ENCODE results near the genes ABI3BP, PCNP and CEP97.

DNA sequence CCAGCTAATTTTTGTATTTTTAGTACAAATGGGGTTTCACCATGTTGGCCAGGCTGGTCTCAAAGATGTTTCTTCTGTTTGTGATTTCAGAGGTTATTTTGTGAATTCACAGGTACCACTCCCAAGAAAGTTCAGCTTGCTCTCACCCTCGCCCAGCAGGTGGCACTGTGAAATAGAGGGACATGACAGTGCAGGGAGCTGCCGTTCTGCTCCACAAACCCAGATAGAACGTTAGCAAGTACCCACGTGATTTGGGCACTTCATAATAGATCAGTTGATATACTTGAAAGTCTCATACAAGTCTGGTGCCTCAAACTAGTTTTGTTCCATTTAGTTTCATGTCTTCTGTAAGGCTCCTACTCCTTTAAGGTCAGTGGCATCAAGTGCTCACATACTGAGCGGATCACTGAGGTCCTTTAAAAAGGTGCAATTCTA, 45.5 kb downstream of the FILIP1L start:
- PRO-cap, 3 experiments: no peak in any of the 3 experiments
- RAMPAGE, long total RNA, 2 experiments: no peak in any of the 2 experiments
- RRBS: no CpG with 5 or more reads among the region's 5 CpGs

- PRO-cap, 3 experiments: peak in 3 of 3 experiments; most common plus-strand start chr3:100074236 (in 2); most common minus-strand start chr3:100074246 (in 2)
- RAMPAGE, long total RNA, 2 experiments: no peak in any of the 2 experiments
- RRBS: no CpG with 5 or more reads among the region's 8 CpGs
Measured at GRCh38 chr3:100073879-100074434, 40.3 kb downstream of the FILIP1L start.

DNA sequence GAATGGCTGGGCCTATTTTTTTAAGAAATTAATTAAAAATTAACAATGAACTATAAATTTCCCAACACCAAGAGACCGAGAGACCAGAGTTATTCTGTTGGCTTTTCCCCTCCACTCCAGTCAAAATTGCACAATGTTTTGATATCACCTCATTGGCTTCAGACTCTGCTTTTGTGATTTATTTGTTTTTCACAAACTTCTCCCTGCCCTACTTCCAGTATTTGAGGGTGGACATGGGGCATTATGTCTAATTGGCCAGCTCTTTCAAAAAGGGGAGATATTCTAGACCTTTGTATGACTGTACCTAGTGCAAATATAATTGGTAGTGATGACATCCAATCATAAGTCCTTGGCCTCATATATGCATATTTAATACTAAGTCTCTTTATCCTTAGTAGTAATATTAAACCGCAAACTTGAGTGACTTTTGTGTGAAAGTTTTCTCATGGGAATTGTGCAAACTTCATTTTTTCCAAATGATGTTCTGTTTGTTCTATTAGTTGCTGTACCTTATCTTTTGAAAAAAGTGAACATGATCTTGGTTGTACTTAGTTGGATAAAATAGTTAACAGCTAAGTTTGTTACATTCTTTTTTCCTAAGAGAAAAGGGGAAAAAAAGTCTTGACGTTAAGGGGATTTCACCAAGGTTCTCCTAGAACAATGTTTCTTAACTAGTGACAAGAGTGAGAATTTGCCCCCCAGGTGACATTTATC, 43.1 kb downstream of the TMEM45A start:
- PRO-cap, 3 experiments: no peak in any of the 3 experiments
- RAMPAGE, long total RNA, 2 experiments: no peak in any of the 2 experiments
- RRBS: no CpG with 5 or more reads among the region's 3 CpGs

GRCh38 chr3:100546327-100546729, 53.9 kb downstream of the TMEM45A start:
- PRO-cap, 3 experiments: no peak in any of the 3 experiments
- RAMPAGE, long total RNA, 2 experiments: no peak in any of the 2 experiments
- RRBS: no CpG with 5 or more reads among the region's 2 CpGs

DNA sequence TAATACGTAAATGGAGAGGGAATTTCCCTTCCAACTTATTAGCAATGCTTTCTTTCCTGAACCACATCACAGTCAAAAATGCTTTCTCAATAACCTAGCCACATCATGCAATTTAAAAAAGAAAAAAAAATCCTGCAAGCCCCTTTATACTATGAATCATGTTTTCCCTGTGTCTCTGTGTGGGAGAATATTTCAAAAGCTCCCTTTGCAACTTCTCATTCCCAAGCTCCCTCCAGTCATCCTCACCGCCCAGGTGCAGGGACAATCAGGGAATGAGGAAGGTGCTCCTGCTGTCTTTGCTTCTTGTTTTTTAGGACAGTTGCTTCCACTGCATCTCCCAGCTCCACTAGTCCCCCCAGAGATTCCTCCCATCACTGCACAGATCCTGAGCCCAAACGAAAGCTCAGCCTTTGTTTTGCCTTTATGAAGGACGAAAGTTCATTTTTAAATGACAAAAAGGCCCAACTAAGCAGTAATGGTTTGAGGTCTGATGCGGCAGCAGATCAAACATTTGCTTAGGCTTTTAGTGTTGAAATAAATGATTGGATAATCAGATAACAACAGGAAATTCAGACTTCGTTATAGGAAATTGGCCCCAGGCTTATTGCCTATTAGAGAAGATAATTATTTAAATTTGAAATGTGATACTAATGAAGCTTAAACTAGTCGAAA, 47.8 kb upstream of the ADGRG7 start:
- PRO-cap, 3 experiments: no peak in any of the 3 experiments
- RAMPAGE, long total RNA, 2 experiments: no peak in any of the 2 experiments
- RRBS: no CpG with 5 or more reads among the region's 7 CpGs

DNA sequence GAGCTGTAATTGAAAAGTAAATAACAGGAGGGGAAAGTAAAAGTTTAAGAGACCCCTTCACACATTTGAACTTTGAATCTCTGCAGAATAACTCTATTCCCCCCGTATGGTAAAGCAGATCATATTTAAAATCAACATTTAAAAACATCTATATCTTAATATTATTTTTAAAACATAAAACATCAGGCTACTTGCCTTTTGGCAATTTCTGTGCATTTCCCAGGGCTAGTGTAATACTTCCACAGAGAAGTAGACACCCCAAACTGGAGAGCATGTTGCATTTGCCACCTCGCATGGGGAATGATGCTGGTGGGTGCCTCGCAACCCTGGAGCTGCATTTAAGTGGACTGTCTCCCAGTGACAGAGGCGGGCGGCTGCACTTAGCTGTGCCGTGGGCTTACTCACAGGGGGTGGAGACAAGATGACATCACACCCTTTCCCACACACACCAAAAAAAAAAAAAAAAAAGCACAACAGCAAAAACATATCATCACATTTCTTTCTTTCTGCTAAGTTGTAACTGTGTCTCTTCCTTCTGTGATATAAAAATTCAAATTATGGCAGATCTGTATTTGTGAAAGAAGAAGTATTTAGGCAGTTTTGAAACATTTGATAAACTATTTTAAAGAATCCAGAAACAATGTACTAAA, at the start of gene ABI3BP:
ABI3BP (minus strand) TSS at position 311 of the 650 bp plus-strand sequence.
- PRO-cap, 3 experiments: peak in 3 of 3 experiments; most common minus-strand start position 354 of the sequence (in 3)
- RAMPAGE, long total RNA, 2 experiments: start-site peak on the minus strand in 2 of 2 experiments, centred at positions 339 to 361 of the sequence, 122 to 293 reads per replicate
- RRBS: no CpG with 5 or more reads among the region's 6 CpGs

DNA sequence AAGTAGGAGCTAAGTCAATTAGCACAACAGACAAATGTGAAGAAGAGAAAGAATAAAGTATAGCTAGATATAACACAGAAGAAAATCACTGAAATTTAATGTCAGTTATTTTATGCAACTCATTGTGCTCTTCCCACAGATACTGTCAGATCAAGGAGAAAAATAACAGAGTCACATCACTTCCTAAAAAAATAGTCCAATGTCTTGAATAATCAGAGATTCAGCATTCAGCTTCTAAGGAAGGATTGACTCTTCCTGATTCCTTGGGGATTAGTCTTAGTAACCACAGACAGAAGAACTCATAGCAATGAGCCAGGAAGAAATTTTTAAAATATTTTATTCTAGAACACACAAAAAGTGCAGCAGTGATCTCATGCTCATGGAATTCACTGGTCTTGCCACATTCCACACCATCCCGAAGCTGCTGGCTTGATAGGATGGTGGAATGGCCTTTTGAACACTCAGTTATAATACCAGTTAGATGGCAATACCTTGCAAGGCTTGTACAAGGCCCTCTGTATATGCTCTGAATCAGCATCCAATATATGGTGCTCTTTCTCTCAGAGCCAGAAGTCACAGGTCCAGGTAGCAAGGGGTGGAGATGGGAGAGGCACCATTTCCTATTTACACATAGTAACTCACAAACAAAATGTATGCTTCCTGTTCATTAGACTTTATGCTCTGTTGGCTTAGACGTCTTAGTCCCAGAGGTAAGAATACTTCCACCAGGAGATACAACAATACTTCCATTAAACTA, 43.0 kb upstream of the ABI3BP start:
- PRO-cap, 3 experiments: no peak in any of the 3 experiments
- RAMPAGE, long total RNA, 2 experiments: no peak in any of the 2 experiments
- RRBS: no CpG with 5 or more reads among the region's 2 CpGs

DNA sequence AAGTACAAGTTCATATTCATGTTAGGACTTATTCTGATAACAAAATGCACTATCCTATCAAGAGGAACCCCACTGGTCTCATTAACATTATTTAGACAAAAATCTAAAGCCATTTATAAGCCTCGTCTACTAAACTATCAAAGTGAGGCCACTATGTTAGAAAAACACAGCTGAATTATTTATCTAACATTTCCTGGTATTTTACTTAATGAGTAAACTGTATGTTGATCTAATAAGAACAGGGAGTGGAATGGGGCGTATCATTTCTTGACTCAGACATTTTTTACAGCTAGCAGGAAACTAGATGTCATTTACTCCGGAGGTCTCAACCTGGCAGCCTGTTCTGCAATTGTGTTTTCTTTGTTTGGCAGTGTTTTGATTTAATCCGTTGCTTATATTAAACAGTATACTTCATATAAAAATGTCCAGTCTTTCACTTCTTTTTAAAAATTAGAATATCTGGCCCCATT, 79.0 kb upstream of the ABI3BP start:
- PRO-cap, 3 experiments: no peak in any of the 3 experiments
- RAMPAGE, long total RNA, 2 experiments: no peak in any of the 2 experiments
- RRBS: no CpG with 5 or more reads among the region's 4 CpGs

GRCh38 chr3:101170378-101170680, 150.0 kb downstream of the IMPG2 start:
- PRO-cap, 3 experiments: peak in 1 of 3 experiments; most common plus-strand start chr3:101170495 (in 1)
- RAMPAGE, long total RNA, 2 experiments: no peak in any of the 2 experiments
- RRBS: no CpG with 5 or more reads among the region's 1 CpG

GRCh38 chr3:101574118-101575219, at the start of gene PCNP:
TSS of gene PCNP (plus strand) at chr3:101574180.
- PRO-cap, 3 experiments: peak in 3 of 3 experiments; most common plus-strand start chr3:101574213 (in 3); most common minus-strand start chr3:101575007 (in 2)
- RAMPAGE, long total RNA, 2 experiments: start-site peak on the plus strand in 2 of 2 experiments, at chr3:101574194-101574225 at its widest, 652 to 1,034 reads per replicate
- RRBS: 2% methylated on average over 21 of the region's 68 CpGs

GRCh38 chr3:101612947-101613280, 38.9 kb downstream of the PCNP start:
- PRO-cap, 3 experiments: no peak in any of the 3 experiments
- RAMPAGE, long total RNA, 2 experiments: no peak in any of the 2 experiments
- RRBS: no CpG with 5 or more reads among the region's 8 CpGs

- PRO-cap, 3 experiments: no peak in any of the 3 experiments
- RAMPAGE, long total RNA, 2 experiments: no peak in any of the 2 experiments
- RRBS: no CpG with 5 or more reads among the region's 34 CpGs
Measured at GRCh38 chr3:101632154-101633651, 44.2 kb downstream of the ZBTB11 start.

DNA sequence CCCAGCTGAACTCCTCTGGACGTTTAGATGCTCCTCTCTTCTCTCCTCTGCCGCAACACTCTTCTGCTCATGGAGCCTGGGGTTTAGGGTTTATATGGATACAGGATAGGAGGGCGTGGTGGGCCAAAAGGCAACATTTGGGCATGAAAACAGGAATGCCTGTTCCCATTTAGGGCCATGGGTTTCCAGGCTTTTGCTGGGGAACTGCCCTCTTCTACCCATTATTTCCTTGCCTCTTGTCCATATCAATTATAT, 28.0 kb downstream of the ZBTB11 start:
- PRO-cap, 3 experiments: no peak in any of the 3 experiments
- RAMPAGE, long total RNA, 2 experiments: no peak in any of the 2 experiments
- RRBS: no CpG with 5 or more reads among the region's 3 CpGs

DNA sequence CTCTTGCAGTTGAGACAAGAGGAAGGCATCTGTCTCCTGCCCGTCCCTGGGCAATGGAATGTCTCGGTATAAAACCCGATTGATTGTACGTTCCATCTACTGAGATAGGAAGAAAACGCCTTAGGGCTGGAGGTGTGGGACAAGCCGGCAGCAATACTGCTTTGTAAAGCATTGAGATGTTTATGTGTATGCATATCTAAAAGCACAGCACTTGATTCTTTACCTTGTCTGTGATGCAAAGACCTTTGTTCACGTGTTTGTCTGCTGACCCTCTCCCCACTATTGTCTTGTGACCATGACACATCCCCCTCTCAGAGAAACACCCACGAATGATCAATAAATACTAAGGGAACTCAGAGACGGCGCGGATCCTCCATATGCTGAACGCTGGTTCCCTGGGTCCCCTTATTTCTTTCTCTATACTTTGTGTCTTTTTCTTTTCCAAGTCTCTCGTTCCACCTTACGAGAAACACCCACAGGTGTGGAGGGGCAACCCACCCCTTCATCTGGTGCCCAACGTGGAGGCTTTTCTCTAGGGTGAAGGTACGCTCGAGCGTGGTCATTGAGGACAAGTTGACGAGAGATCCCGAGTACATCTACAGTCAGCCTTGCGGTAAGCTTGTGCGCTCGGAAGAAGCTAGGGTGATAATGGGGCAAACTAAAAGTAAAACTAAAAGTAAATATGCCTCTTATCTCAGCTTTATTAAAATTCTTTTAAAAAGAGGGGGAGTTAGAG, 6.0 kb upstream of the RPL24 start:
- PRO-cap, 3 experiments: no peak in any of the 3 experiments
- RAMPAGE, long total RNA, 2 experiments: no peak in any of the 2 experiments
- RRBS: no CpG with 5 or more reads among the region's 23 CpGs

DNA sequence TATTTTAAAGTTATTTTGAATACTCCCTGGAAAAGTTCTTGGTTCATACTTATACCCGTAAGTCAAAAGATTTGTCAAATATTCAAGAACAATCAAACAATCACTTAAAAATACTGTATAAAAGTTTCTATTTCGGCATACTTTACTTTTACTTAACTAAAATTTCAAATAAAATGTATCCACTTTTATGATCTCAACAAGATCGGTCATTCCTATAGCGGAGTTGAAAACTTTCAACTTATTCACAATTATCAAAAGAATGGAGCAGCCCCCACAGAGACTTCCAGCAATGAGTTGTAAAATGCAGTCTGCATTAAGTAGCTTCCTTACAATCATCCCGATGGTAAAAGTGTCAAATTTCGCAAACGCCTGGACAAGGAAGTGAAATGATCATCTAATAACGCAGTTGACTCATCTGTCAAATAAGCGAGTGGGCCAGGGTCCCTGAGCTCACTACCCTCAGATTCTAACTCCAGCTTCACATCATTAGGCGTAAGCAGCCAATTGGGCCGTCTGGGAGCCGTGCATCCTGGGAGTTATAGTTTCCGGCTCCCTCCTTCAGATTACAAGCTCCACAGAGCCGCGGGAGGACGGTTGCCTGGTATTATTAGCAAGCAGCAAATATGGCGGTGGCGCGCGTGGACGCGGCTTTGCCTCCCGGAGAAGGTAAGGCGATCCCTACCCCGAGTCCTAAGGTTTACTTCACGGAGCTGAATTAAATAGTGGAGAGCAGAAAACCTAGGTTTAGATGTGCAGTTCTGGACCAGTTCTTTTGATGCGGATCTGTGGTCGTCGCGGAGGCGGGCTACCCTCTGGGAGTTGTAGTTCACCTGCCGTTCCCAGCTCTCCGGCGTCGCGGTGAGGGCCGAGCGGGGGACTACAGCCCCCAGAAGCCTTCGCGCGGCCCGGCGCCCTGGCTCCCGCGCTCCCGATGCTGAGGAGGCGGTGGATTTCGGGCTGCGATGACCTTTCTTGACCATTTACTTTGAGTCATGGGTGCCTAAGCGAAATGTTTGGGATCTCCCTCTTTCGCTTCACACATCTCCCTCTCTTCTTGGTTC, at the start of gene CEP97:
CEP97 (plus strand) TSS at position 561 of the 1,061 bp plus-strand sequence.
- PRO-cap, 3 experiments: peak in 3 of 3 experiments; most common plus-strand start position 889 of the sequence (in 3); most common minus-strand start position 692 of the sequence (in 3)
- RAMPAGE, long total RNA, 2 experiments: start-site peak on the plus strand in 1 of 2 experiments, centred at positions 588 to 908 of the sequence, 18 to 149 reads per replicate
- RRBS: under 1% methylated on average over 18 of the region's 51 CpGs

DNA sequence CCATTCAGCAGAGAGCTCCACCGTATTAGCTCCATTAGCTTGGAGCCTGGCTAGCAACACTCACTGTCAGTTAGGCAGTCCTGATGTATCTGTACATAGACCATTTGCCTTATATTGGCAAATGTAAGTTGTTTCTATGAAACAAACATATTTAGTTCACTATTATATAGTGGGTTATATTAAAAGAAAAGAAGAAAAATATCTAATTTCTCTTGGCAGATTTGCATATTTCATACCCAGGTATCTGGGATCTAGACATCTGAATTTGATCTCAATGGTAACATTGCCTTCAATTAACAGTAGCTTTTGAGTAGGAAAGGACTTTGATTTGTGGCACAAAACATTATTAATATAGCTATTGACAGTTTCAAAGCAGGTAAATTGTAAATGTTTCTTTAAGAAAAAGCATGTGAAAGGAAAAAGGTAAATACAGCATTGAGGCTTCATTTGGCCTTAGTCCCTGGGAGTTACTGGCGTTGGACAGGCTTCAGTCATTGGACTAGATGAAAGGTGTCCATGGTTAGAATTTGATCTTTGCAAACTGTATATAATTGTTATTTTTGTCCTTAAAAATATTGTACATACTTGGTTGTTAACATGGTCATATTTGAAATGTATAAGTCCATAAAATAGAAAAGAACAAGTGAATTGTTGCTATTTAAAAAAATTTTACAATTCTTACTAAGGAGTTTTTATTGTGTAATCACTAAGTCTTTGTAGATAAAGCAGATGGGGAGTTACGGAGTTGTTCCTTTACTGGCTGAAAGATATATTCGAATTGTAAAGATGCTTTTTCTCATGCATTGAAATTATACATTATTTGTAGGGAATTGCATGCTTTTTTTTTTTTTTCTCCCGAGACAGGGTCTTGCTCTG, 10.3 kb downstream of the NFKBIZ start:
- PRO-cap, 3 experiments: no peak in any of the 3 experiments
- RAMPAGE, long total RNA, 2 experiments: no peak in any of the 2 experiments
- RRBS: no CpG with 5 or more reads among the region's 5 CpGs

GRCh38 chr3:101936460-101937315, 87.4 kb downstream of the NFKBIZ start:
- PRO-cap, 3 experiments: no peak in any of the 3 experiments
- RAMPAGE, long total RNA, 2 experiments: no peak in any of the 2 experiments
- RRBS: no CpG with 5 or more reads among the region's 9 CpGs

DNA sequence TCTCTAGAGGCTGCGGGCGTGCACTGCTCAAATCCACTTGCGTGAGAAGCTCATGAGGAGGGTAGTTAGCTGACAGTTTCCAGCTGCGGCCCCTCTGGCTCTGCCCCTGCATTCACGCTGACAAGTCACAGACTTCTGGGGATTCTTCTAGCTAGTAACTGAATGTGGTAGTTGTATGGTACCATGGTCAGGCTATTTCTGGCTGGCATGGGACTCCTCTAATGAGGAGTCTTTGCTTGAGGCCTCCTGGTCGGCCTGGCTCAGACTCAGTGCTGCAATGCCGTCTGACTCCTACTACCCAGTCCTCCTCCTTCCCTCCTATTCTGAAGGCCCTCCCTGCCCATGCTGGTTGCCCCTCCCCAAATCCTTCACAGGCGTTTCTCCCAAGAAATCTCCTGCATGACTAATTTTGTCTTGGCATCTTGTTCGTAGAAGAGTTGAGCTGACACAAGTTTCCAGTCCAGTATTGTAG, 115.4 kb downstream of the NFKBIZ start:
- PRO-cap, 3 experiments: no peak in any of the 3 experiments
- RAMPAGE, long total RNA, 2 experiments: no peak in any of the 2 experiments
- RRBS: no CpG with 5 or more reads among the region's 9 CpGs

GRCh38 chr3:102085711-102086093, 236.4 kb downstream of the NFKBIZ start:
- PRO-cap, 3 experiments: no peak in any of the 3 experiments
- RAMPAGE, long total RNA, 2 experiments: no peak in any of the 2 experiments
- RRBS: no CpG with 5 or more reads among the region's 1 CpG

DNA sequence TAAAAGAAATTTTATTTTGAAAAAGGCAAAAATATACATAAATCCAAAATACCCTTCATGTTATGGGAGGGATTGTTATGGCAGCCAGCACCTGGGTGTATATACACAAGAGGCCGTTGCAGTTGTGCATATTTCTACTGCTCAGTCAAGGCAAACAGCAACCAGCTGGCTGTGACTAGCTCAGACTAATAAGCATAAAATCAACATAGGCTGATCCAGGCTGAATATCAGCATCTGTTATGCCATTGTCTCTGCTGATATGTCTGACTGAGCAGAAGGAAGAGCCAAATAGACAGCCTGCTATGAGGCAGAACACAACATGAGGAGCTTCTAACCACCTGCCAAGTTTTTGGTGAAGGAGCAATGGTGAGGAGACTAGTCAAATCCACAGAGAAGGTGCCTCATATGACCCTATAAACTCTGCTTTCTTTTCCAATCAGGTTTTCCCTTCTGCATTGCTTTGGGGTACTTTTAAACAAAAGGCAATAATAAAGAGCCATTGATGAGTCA, 457.5 kb upstream of the ALCAM start:
- PRO-cap, 3 experiments: no peak in any of the 3 experiments
- RAMPAGE, long total RNA, 2 experiments: no peak in any of the 2 experiments
- RRBS: no CpG with 5 or more reads among the region's 1 CpG

Data from testis (tissue), 5 donors.